Heart right ventricle (tissue), 2 donors: ENCODE measurements around a stretch of chr6.

GRCh38 chr6:6865610-6865849 is 242.2 kb upstream of the RREB1 start:
- PRO-cap, 2 experiments = no peak in any of the 2 experiments

GRCh38 chr6:6872790-6873432 is 234.8 kb upstream of the RREB1 start:
- PRO-cap, 2 experiments = no peak in any of the 2 experiments

DNA sequence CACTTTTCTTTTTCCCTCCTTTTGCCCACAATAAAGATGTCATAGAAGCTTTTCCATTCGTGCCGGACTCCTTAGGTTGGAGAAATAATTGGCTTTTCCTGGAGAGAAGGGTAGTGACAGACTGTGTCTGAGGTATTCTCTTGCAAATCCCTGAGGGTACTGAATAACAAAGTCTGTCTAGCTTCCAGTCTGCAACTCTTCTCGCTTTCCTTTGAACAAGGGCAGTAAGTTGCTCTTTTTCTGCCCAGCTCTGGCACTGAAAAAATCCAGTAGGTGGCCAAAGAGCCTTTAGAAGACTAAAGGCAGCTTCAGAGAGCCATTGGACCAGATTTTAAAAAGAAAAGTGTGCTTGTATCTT is 20.7 kb upstream of the RREB1 start:
- PRO-cap, 2 experiments = no peak in any of the 2 experiments

GRCh38 chr6:7109273-7109879 is 1.6 kb downstream of the RREB1 start:
- PRO-cap, 2 experiments = peak in 2 of 2 experiments; most common plus-strand start chr6:7109742 (in 1); most common minus-strand start chr6:7109625 (in 2)

- PRO-cap, 2 experiments = no peak in any of the 2 experiments
Measured at GRCh38 chr6:7126629-7127259, 19.0 kb downstream of the RREB1 start.

- PRO-cap, 2 experiments = no peak in any of the 2 experiments
Measured at GRCh38 chr6:7146940-7147443, 39.2 kb downstream of the RREB1 start.

GRCh38 chr6:7164467-7165616 is 57.1 kb downstream of the RREB1 start:
- PRO-cap, 2 experiments = no peak in any of the 2 experiments

GRCh38 chr6:7166112-7167244 is 58.7 kb downstream of the RREB1 start:
- PRO-cap, 2 experiments = no peak in any of the 2 experiments

- PRO-cap, 2 experiments = no peak in any of the 2 experiments
Measured at GRCh38 chr6:7191973-7192327, 84.2 kb downstream of the RREB1 start.

GRCh38 chr6:7195544-7196472 is 88.0 kb downstream of the RREB1 start:
- PRO-cap, 2 experiments = no peak in any of the 2 experiments

DNA sequence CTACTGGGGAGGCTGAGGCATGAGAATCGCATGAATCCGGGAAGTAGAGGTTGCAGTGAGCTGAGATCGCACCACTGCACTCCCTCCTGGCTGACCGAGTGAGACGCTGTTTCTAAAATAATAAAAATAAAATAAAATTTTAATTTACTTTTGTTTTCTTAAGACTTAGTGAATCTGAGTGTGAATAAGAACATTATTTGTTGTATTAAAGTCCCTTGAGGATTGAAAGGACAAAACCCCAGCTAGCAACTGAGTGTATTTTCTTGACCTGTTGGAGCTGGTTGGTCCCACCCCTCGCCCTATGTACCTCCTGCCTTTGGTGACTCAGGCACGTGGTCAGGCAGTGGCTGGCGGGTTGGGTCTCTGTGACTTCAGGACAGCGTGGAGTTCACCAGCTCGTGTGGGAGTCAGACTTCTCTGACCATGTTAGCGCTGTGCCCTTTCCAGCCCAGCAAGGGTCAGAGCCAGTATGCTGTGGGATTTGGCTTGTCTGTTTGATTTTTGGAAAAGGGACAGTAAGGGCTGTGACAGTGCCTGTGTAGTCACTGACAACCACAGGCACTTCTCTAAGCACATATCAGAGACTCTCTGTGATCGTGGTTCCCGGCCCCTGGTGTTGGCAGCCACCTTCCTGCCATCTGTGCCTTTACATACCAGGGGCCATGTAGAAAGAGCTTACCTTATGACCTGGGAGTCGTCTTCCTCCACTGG is 93.7 kb downstream of the SSR1 start:
- PRO-cap, 2 experiments = no peak in any of the 2 experiments

DNA sequence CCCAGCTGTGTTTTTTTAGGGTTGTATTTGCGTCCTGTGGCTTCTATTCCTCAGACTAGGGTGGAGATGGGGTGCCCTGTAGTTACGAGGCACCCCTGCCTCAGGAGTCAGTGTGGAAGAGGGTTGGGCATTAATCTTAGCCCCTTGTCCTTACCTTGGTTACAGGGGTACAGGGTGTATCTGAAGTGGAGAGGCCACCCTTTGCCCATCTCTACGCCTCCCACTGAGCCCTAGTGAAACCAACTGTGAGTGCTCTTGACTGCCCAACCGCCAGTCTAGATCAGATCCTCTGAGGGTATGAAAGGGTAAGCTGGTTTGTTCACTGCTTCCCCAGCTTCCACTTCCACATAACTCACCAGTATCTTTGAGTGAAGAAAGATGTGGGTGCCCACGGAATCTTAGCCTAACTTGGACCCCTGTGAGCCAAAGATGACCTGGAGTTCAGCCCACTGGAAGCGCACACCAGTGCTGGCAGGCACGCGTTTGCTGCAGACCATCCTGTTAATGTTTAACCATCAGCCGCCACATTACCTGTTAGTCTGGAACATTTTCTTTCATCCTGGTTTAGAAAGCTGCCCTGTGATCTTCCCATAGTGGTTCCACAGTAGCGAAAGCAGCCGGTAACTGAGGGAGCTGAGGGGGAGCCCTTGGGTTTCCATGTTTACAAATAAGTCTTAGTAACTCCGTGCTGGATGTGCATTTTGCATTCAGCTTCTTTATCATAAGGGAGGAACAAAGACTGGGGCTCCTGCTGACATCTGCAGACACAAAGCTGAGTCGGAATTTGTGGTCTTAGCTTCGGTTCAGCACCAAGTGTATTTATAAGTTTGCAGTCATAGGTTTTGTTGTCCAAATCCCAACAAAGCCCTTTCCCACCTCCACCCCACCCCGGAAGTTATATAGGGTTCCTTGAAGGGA is 71.2 kb downstream of the SSR1 start:
- PRO-cap, 2 experiments = no peak in any of the 2 experiments

DNA sequence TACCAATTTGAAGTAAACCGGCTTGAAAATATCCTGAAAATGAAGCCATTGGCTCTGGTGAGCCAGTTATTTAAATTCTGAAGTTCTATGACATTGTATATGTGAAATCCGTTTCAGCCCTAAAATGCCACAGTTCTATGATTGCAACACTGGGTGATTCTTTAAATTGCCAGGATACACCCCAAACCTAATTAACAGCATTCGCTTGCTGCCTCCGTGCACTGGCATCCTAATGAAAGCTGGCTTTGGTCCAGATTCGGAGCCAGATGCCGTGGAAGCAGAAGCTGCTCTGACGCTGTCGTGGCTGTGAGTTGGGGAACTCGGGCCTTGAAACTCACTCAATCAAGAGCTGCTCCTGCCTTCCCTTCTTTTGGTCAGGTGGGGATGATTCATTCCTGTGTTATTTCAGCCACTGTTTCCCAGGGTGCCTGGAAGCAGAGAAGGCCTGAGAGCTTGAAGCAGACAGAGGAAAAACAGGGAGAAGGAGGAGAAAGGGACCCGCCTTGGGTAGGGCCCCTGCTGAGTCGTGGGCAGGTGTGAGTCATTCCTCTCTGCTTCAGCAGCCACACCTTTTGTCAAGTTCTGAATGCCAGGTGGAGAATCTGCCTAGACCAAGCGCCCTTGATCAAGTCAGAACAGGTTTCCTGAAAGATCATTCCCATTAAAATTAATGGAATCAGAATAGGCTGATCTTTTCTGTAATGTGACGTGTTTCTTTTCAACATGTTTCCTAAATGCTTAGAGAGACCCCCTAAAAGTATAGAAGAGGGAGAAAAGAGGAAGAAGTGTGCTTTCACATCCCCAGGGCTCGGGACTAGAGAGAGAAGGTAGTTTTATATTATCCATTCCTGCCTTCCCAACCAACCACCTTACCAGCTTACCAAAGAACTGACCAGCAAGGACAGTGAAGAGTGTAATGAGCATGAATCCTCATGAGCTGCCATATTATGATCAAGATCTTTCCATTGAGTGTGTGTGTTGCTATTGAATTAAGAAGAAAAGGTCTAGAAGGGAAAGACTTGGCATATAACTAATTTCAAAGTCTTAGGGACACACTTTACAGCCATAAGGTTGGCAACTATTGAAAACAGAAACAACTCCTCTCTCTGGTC is 36.0 kb upstream of the DSP start:
- PRO-cap, 2 experiments = peak in 1 of 2 experiments; most common minus-strand start position 336 of the sequence (in 1)

DNA sequence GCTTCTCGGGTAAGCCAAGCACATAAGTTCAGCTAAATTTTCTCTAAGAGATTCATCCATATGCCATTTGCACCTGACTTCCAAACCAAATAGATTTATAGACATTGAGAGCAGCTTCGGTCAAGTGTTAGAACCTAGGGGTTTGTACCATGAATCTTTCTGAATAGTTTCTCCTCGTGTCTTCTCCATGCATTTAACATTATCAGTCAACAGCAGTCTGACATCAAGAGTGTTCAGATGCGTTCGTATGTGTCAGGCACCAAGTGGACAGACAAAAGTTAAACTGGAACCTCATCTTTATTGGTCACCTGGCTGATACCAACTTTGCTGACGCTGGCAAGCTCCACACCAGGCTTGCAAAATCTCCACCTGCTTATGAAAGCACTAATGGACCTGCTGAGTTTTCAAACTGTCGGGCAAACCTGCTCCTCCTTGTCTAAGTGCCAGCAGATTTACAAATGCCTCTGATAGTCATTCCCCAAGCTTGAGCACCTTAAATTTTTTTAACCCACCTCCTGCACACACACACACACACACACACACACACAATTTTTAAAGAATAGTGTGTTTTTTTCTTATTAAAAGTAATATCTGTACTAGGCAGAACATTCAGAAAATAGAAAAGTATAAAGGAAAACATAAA is 28.0 kb upstream of the DSP start:
- PRO-cap, 2 experiments = no peak in any of the 2 experiments

DNA sequence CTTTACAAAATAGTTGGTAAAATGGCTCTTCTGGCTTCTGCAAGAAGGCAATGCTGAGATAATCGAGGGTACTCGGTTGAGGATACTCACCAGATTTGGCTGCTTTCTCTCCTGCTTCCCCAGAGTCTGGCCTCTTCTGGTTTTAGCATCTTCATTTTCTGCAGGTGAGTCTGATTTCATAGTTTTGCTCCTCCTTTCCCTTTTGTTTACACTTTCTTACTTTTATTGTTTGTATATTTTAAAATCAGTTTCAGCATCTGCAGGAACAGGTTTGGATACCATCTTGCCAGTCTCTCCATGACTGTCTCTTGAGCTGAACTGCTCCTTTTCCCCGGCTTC is 22.0 kb upstream of the DSP start:
- PRO-cap, 2 experiments = no peak in any of the 2 experiments

DNA sequence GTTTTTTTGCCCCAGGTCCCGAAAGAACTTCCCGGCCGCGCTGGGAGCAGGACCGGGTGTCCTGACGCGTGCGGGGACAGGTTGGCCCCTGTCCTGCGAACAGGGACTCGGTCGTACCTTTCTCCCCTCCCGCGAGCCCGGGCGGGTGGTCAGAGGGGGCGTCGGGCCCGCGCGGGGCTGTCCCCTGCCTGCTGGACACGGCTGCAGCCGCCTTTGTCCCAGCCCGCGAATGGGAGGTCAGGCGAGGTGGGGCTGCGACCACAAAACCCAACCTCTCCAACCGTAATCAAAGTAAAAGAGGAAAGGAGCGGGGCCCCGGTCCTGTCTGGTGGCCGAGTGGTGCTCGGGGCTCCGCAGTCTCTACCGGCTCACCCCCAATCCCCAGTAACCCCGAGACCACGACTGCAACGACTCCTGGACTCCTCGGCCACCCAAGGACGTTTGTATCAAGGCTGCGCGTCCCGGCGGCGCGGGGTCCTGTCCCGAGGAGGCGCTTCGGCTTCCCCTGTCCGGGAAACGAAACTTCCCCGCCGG is 783 bp downstream of the DSP start:
- PRO-cap, 2 experiments = peak in 1 of 2 experiments; most common plus-strand start position 168 of the sequence (in 1); most common minus-strand start position 231 of the sequence (in 1)

DNA sequence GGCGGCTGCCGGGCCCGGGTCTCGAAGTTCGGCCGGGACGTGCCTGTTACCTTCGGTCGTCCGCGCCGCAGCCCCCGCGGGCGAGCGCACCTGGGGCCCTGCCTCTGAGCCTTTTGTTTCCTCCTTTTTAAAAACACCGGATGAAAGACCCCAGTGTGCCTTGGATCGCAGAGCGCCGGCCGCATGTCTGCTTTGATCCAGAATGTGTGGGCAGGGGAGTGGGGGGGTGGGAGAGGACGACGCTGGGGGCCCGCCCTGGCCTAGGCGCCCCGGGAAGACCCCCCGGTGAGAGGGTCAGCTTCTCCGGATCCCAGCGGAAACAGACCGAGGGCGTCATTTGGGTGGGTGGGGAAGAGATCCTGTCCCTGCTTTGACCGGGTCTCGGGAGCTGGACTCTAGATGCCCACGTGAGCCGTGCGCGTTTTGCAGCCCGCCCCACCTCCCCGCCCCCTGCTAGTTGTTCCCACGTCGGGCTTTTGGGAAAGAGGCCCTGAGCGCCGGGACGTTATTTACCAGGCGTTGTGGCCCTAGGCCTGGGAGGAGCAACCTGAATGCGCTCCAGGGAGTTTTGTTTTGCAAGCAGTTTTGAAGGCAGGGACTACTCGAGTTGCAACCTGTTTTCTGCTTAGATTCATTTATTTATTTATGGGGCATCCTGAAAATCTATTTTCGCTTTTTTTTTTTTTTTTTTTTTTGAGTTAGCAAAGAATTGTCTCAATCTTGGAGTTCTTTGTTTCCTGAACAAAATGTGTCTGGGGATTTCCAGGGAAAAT is 1.4 kb downstream of the DSP start:
- PRO-cap, 2 experiments = peak in 2 of 2 experiments; most common plus-strand start position 509 of the sequence (in 1); most common minus-strand start position 361 of the sequence (in 2)

GRCh38 chr6:7570146-7570753 is 19.7 kb upstream of the SNRNP48 start:
- PRO-cap, 2 experiments = no peak in any of the 2 experiments

- PRO-cap, 2 experiments = no peak in any of the 2 experiments
Measured at GRCh38 chr6:7888630-7889190, 21.9 kb downstream of the TXNDC5 start.

DNA sequence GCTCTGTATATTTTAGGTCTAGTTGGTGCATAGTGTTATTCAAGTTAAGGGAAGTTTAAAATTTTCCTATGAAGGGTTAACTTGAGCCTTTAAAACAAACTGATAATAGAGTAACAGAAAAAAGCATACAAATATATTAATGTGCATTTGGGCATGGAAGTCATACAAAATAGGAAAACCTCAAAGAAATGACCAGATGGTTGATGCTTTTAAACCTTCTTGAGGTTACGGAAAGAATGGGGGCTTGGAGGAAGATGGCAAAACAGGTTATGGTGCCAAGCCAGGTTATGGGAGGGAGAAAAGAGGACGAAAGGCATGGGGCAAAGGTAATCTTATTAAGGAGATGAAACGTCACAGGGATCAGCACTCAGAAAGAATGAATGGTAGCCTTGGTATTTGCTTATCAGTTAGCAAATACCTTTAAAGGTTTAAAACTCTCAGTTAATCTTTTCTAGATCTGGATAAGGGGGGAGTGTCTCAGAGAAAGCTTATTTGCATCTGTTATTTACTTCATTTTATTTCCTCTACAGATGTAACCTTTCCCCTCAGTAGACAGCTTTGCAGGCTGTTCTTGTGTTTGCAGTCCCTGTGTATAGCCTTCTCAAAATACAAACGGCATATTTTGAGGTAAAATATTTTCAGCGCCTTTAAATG is 55.4 kb upstream of the EEF1E1 start:
- PRO-cap, 2 experiments = no peak in any of the 2 experiments